Thoracic aorta endothelial cell (primary cell): Measurements from ENCODE around the gene RIOK3.

DNA sequence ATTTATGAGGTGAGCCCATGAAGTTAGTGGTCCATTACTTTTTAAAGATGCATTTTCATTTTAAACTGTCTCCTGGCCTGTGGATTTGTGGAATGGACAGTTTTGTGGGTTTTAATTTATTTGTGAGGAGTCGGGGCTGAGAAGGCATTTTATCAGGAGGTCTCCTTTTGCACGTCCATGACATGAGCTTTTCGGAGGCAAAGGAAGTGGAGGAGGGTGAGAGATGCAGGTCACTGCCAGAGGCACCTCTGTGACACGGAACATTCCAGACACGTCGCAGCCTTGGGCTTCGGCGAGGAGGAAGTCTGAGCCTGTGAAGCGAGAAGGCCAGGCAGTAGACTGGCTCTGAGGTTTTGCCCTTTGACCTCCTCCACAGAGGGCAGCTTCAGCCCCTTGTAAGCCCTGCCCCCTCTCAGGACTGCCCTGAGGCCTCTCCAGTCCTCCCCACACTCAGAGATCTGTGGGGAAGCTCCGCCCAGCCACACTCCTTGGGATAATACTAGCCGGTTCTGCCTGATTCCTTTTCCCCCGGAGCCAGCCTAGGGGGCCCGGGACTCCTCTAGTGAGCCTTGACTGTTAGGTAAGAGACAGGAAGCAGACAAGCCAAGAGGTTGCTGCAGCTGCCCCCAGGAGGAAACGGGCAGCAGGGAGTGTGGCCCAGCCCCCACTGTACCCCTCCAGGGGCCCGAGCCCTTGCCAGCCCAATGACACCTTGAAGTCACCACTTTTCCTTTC is 124.3 kb downstream of the CABLES1 start:
- CAGE, long polyA plus RNA, result no peak

- CAGE, long polyA plus RNA, result no peak
Measured at GRCh38 chr18:23260195-23261043, 125.1 kb downstream of the CABLES1 start.

- CAGE, long polyA plus RNA, result no peak
Measured at GRCh38 chr18:23283855-23284521, 148.7 kb downstream of the CABLES1 start.

- CAGE, long polyA plus RNA, result no peak
Measured at GRCh38 chr18:23330448-23330794, 107.3 kb downstream of the TMEM241 start.

DNA sequence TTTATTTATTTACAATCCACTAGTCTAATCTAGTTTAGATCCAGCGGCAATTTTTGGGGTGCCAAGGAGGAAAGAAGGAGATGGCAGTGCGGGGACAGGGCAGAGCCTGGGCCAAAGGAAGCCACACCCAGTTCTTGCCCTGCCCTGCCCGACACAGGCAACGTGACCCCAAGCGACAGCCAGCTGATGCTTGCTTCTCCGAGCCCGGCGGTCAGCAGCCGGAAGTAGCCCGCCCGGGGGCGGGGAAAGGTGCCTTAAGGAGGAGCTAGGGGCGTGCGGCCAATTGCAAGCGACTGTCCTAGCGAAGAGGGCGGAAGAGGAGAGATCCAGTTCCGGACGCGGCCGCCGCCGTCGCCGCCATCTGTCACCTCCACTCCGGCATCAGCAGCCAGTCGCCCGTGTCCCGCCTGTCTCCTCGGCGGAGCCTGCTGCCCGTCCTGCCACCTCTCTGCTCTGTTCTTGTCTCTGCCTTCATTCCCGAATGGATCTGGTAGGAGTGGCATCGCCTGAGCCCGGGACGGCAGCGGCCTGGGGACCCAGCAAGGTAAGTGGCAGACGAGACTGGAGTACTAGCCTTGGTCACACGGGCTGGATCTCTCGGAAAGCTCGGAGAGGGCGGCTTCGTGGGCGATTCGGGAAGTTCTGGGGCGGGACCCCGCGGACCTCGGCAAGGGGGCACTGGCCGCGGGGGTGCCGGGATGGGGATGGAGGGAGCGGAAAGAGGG is at the start of gene RIOK3:
TSS of gene RIOK3 (plus strand) at position 329 of the 725 bp plus-strand sequence.
- CAGE, long polyA plus RNA, result no peak

DNA sequence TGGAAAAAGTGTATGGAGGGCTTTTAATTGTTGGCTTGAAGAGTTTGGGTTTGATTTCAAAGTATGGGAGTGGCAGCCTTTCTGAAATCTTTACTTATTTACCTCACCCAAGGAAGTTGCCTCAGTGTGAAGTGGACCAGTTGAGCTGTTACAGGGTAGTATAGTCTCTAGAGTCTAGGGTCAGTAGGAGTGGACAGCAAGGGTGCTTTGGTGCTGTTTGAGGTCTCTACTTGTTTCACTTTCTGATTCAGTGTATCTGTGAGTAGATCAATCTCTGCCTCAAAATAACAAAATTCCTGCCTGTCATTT is 5.7 kb downstream of the RIOK3 start:
- CAGE, long polyA plus RNA, result no peak

DNA sequence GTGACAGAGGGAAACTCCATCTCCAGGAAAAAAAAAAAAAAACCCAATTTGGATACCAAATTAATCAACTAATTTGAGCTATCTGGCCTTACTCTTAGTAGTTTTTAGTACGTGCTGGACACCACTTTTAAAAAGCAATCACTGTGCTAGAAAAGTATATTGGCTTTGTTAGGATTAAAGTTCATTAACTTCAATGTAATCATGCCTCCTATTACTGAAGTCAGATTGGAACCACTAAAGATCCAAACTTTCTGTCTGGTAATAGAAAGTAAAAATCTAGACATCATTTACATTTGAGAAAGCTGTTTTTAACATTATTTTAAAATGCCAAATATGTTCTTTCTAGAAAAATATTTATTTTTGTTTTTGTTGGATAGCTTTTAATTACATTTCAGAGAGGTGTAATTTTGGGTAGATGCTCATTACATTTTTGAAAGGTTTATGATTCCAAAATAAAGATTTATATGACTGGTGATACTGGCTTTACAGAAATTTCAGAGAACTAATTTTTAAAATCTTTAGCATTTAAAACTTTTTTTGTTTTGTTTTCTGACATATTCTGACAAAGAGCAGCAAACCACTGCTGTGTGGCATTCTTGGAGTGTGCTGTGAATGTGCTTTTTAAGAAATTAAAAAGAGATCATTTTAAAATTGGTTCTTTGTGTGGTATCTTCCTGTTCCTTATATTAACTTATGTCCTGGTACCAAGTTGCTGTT is 20.7 kb upstream of the RMC1 start:
- CAGE, long polyA plus RNA, result no peak

GRCh38 chr18:23518719-23519445 is 15.6 kb downstream of the RMC1 start:
- CAGE, long polyA plus RNA, result no peak

- CAGE, long polyA plus RNA, result no peak
Measured at GRCh38 chr18:23521642-23522381, 18.5 kb downstream of the RMC1 start.

- CAGE, long polyA plus RNA, result no peak
Measured at GRCh38 chr18:23576267-23577387, 9.7 kb downstream of the NPC1 start.

- CAGE, long polyA plus RNA, result no peak
Measured at GRCh38 chr18:23612350-23612916, 26.1 kb upstream of the NPC1 start.

- CAGE, long polyA plus RNA, result no peak
Measured at GRCh38 chr18:23618702-23619905, 32.8 kb upstream of the NPC1 start.

DNA sequence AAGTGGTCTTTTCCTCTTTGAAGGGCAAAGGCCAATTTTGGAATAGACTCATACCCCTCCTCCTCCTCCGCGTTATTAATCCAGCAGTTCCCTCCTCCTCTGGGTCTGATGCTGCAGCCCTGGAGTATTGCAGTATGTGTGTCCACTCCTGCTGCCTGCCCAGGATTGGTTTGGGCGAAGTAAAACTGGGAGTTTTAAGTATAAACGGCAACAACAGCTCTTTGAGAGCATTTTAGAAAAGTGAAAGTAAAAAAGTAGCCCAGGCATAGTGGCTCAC is 617 bp upstream of the ANKRD29 start:
- CAGE, long polyA plus RNA, result no peak

- CAGE, long polyA plus RNA, result no peak
Measured at GRCh38 chr18:23900857-23901368, 113.6 kb upstream of the TTC39C start.

GRCh38 chr18:23903788-23904272 is 110.7 kb upstream of the TTC39C start:
- CAGE, long polyA plus RNA, result no peak

GRCh38 chr18:23927843-23928346 is 86.7 kb upstream of the TTC39C start:
- CAGE, long polyA plus RNA, result no peak

- CAGE, long polyA plus RNA, result no peak
Measured at GRCh38 chr18:23992516-23993034, 22.0 kb upstream of the TTC39C start.

GRCh38 chr18:24016679-24017078 is 2.1 kb downstream of the TTC39C start:
- CAGE, long polyA plus RNA, result no peak

DNA sequence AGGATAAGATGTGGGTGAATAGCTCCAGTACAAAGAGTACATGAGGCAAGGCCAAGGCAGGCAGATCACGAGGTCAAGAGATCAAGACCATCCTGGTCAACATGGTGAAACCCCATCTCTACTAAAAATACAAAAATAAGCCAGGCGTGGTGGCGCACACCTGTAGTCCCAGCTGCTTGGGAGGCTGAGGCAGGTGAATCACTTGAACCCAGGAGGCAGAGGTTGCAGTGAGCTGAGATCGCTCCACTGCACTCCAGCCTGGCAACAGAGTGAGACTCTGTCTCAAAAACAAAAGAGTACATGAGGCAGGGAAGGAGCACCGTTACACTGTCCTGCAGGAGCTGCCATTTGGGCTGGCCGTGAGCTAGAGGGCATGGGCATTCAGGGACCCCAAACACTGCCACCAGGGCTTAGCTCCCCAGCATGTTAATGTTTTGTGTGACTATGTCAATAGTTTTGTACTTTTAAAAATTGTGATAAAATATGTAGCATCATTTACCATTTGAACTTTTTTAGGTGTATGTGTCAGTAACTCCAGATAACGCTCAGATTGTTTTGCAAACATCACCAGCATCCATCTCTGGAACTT is 18.7 kb upstream of the CABYR start:
- CAGE, long polyA plus RNA, result no peak

GRCh38 chr18:24231725-24232335 is 93.0 kb downstream of the CABYR start:
- CAGE, long polyA plus RNA, result no peak